Epithelial cell of prostate (primary cell): Measurements from ENCODE around the genes BYSL, GUCA1A and C6orf226.

- RRBS: under 1% methylated on average over 21 of the region's 64 CpGs
Observed at GRCh38 chr6:41921060-41921895, at the start of gene BYSL. TSS of gene BYSL (plus strand) at chr6:41921499.

DNA sequence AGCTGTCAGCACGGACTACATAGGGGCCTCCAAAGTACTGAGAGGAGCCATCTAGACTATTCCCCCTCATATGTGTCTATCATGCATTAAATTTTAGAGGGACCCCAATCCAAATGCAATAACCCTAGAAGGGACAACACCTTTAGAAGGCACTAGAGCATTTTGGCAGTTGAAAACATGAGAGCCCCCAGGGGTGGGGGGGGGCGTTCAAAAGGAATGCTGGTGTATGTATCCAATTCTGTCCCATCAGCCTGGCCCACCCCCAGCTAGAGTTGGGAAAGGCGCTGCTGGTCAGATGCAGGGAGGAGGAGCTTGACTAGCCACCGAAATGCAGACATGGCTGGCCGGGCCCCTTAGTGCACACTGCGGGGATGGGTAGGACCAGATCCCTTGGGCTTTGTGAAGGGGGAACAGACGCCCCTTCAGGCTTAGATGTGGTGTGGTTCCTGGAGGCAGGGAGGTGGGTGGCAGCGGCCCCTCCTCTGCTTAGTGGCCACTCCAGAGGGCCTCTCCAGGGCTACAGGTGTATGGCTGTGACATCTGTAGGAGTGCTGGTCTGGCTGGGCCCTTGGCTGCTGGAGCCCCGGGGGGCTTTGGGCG lies 6.1 kb downstream of the CCND3 start:
- RRBS: no CpG with 5 or more reads among the region's 10 CpGs

DNA sequence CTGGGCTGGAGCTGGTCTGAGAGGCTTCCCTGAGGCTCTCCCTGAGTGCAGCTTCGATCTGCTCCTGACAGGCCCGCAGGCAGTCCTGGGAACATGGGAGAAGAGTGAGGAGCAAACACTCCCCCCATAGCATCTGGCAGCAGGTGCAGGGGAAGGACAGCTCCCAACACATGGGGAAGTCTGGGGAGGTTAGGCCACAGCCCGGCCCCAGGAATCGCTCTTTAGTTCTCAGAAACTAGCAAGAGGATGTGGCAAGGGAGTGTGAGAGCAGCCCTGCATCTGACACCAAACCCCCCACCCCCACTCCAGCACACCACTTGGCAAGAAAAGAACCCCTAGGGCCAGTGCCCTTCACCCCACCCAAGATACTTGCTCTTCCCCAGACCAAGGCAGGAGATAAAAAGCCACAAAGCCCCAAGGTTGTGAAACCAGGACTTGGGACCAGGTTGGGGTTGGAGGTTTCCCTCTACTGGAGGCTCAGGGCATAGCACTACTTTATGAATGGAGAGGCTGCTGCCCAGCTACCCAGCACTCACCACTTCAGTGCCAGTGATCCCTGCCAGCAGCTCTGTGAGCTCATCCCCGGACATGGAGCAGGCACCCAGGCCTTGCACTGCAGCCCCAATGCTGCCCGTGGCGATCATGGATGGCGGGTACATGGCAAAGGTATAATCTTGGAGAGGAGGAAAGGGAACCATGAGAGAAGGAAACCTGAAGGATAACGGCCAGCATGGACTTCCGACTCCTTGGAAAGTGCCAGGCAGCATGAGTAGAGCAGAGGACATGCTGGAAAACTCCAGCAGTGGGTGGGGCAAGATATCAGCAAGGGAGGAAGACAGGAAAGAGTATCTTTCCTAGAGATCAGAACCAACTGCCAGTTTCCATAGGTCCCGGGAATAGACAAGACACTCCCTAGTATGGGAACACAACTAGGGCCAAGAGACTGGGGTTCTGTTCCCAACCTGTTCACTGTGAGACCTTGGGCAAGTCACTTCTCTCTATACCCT lies 5.3 kb downstream of the CCND3 start:
- RRBS: no CpG with 5 or more reads among the region's 11 CpGs

DNA sequence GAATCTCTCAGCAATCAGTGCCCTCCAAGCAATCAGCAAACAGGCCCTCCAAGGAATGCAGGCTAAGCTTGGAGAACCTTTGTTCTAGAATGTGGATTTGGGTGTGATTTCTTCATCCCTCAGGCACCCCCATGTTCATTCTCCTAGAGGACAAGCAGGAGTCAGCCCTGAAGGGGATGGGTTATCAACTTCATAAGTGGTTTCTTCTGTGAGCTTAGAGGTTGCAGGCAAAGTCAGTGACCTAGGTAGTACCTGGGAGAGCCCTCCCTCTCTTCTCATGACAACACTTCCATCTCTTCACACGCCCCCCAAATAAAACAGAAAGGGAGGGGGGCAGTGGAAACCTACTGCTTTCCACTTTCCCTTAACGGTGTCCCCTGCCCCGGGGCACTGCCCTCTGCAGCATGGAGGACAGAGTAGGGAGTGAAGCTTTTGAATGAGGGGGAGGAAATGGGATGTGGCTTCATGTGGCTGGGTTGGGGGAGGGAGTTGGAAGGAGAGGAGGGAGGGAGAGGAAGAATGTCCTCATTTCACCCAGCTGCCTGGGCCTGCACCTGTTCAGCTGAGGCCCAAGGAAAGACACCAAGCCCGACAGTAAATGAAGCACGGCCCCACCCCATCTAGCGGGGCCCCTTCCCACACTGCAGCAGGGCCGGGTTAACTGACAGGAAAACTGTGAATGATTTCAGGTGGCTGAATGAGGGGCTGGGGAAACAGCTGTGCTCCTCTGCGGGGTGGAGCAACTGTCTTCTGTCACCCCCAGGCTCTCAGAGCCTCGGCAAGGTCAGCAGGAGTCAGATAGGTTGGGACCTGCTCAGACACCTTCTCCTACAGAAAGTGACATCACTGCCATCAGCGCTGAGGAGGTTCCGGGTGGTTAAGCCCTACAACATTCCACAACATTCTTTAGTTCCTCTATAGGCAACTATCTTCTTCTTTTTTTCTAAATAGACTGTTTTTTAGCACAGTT lies 40.1 kb upstream of the TAF8 start:
- RRBS: no CpG with 5 or more reads among the region's 11 CpGs

GRCh38 chr6:42026318-42027124 lies 23.8 kb upstream of the TAF8 start:
- RRBS: no CpG with 5 or more reads among the region's 7 CpGs

DNA sequence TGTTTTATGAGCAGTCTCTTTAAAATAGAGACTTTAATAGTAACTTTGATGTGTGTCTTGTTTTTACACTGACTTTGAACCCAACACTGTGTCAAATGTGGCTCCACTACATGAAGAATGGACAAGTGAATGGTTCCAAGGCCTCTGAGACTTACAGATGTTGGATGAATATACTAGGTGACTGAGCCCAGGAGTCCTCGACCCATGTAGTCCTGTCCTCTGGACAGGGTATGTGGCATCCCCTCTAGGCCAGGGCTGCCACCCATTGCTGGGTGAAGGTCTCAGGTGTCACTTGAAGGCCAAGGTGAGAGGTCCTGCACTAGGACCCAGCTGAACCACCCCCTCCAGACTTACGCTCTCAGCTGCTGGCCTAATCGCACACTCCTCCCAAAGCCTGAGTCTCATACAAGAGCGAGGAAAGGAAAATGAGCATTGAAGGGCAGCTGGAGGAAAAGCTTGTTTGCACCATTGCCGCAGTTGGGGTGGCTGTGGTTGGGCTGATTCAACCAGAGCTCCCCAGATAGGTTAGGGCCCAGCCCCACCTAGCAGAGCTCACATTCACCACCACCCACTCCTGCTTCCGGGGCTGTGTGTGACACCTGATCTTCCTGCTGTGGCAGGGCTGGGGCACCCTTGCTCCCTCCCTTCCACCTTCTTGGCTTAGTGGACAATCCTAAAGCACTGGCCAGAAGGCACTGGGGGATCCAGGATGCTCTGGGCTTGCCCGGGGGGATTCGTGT lies 11.0 kb upstream of the TAF8 start:
- RRBS: no CpG with 5 or more reads among the region's 8 CpGs

- RRBS: no CpG with 5 or more reads among the region's 9 CpGs
Observed at GRCh38 chr6:42068030-42068706, 17.8 kb downstream of the TAF8 start.

DNA sequence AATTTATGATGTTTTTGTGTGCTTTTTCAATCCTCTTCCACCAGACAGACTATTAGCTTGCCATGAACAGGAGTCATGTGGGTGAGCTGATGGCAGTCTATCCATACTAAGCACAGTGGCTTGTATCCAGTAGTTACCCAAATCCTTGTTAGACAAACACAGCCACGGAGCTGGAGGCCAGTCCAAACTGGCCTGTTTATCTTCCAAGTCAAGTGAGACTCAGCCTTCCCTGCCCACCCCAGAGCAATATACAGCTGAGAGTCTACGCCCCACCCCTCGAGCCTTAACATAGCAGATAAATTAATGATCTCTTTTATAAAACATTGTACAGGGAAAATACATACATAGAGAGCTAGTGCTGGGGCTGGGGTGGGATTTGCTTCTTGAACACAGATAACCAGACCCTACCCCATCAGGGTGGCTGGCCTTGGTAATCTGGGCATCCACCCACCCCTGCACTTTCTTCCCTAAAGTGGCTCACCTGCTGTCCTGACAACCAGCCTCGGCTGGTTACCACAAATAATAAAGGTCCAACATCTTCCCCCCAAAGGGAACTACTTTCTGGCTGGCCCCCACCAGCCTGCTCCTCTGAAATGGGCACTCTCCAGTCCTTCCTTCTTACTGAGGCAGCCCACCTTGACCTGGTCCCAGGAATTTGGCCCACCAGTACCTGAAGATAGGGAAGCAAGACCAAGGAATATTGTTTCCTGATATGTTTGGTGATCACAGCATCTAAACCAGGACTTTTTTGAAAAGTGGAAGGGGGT lies 40.9 kb downstream of the C6orf132 start:
- RRBS: no CpG with 5 or more reads among the region's 4 CpGs

DNA sequence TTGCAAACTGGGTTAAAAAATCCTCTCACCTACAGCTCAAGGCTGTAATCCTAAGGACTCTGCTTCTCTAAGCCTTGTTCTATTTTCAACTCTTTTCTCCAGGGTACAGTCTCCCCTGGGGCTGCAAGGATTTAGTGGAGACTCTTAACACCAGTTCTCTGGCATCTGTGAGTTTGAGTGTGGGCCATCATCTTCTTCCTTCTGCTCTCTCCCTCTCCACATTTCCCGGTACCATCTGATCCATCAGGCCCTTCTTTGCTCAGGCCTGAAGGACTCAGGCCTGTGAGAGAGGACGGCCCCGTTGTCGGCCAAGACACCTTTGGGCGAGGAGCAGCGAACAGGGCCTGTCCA lies at the start of gene GUCA1A:
Gene GUCA1A (plus strand): TSS at position 134 of the 351 bp plus-strand sequence.
- RRBS: no CpG with 5 or more reads among the region's 6 CpGs

GRCh38 chr6:42199924-42200558 lies 5.3 kb upstream of the GUCA1B start:
- RRBS: no CpG with 5 or more reads among the region's 3 CpGs

DNA sequence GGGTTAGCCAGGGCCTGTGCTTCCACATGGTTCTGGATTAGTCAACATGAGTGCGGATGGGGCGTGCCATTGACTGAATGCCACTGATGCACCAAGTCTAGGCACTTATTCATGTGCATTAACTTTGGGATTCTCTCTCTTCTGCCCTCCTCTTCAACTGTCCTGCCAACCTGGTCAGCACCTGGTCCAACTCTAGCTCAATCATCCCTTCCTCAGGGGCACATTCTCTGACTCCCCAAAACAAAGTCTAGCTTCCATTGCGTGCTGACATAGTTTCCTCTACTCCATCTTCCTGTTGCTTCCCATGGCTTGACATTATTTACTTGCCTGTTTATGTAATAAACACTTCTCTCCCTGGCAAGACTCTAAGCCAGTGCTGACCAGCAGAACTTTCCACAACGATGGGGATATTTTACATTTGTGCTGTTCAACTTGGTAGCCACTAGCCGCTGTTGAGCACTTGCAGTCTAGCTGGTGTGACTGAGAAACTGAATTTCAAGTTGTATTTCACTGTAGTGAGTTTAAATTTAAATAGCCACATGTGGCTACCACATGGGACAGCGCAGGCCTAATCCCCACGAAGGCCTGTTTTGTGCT lies 116.1 kb downstream of the TRERF1 start:
- RRBS: no CpG with 5 or more reads among the region's 7 CpGs

- RRBS: no CpG with 5 or more reads among the region's 14 CpGs
Observed at GRCh38 chr6:42403100-42403934, 48.4 kb downstream of the TRERF1 start.

- RRBS: no CpG with 5 or more reads among the region's 2 CpGs
Observed at GRCh38 chr6:42652341-42652814, 70.0 kb downstream of the PRPH2 start.

DNA sequence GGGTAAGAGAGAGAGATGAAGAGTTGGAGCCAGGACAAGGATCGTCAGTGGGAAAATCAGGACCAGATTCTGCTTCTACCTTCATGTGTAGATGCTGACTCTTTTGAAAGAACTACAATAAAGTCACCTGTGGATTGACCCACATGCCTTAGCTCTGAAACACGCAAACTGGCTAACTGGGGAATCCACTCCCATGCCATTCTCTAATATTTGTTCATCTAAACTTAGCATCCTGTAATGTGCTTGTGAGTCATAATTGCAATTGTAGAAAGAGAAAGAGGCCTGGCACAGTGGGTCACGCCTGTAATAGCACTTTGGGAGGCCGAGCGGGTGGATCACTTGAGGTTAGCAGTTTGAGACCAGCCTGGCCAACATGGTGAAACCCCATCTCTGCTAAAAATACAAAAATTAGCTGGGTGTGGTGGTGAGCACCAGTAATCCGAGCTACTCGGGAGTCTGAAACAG lies 15.5 kb upstream of the BICRAL start:
- RRBS: no CpG with 5 or more reads among the region's 7 CpGs

GRCh38 chr6:42782539-42783279 lies 857 bp downstream of the BICRAL start:
- RRBS: under 1% methylated on average over 12 of the region's 77 CpGs

GRCh38 chr6:42783280-42784277 lies 1.7 kb downstream of the BICRAL start:
- RRBS: under 1% methylated on average over 19 of the region's 68 CpGs

- RRBS: no CpG with 5 or more reads among the region's 3 CpGs
Observed at GRCh38 chr6:42784551-42784737, 2.6 kb downstream of the BICRAL start.

GRCh38 chr6:42785117-42785514 lies 3.3 kb downstream of the BICRAL start:
- RRBS: no CpG with 5 or more reads among the region's 10 CpGs

- RRBS: 2% methylated on average over 14 of the region's 28 CpGs
Observed at GRCh38 chr6:42890717-42891085, at the start of gene C6orf226. TSS of gene C6orf226 (minus strand) at chr6:42890821.

DNA sequence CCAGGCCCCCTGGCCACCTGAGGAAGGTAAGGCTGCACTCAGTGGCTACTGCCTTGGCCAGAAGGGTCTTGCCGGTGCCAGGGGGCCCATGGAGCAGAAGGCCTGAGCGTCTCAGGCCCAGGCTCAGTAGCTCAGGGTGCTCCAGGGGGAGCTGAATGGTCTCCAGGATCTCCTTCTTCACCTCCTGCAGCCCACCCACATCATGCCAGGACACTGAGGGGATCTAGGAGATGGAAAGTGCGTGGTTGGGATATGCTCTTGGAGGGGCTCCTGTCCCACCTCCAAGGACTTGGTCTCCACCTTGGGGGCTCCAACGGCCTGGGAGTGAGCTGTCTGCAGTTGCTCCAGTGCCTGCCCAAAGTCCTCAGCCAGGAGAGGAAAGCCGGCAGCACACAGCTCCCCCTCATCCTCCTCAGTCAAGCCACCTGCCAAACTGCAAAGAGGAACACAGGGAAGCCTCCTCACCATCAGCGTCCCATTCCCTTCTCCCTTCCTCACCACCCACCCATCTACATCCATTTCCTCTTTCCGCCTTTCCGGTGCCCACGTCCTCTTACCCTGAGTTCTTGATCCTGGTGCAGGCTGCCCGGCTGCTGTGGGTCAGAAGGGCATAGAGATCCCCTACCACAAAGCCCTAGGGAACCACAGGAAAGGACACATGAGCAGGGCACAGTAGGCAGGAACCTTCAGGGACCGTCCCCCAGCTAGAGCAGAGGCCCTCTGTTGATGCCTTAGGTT lies 5.8 kb downstream of the GNMT start:
- RRBS: 100% methylated on average over 3 of the region's 11 CpGs